Measurements from ENCODE around the genes MRPL51 and IFFO1.

DNA sequence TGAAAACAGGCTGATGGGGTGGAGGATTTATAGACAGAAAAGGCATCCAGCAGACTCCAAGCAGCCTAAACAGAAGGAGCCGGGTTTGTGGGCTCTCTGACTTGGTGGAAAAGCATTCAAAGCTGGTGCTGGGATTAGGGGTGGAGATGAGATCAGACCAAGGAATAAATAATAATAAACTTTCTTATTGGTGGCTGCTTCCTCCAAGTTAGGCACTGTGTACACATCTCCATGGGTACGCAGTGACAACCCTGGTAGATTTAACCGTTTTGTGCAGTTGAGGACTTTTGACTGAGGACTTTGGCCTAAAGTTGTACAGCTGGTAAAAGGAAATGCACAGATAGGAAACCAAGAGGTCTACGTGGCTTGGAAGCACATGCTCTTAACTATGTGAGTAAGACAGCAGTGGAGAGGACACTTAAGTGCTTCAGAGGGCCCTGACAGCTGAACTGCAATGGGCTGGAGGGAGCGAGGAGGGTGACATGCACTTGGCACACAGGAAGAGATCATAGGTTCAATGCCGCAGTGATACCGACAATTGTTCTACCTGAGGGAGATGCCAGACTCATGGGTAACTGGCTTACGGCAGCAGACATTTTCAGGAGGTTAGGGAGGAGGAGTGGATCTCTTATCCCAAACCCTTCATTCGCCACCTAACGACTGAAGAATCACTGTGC lies 68.2 kb downstream of the NTF3 start:
- PRO-cap: no peak

DNA sequence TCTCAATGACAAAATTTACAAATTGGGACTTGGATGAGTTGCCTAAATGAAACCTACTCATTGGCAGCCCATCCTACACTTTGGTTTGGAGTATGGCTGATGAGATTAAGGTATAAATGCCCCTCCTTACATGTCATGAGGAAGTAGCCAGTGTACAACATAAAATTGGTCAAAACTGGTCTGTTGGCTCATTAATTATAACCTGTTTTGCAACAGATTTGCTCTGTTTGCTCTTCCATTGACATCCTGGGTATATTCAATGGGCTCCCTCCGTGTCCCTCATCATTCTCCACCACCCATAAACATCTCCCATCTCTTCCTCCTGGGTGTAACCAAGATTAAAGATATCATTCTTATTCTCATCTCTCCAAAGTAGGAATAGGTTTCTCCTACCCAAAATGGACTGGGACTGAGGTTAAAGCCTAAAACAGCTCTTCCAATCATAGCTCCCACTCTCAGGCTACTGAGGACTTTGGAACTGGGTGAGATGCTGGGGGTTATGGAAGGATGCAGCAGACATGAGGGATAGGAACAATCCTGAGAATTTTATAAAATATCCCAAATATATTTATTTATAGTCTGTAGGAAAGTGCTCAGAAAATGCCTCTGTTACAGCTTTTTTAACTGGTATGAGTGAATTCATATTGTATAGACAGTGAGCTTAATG lies 10.4 kb downstream of the ANO2 start:
- PRO-cap: no peak

- PRO-cap: no peak
These were observed 22.9 kb upstream of the ANO2 start for GRCh38 chr12:5967874-5968409.

GRCh38 chr12:5991806-5992240 lies 46.8 kb upstream of the ANO2 start:
- PRO-cap: no peak

GRCh38 chr12:6142668-6143126 lies 18.2 kb upstream of the VWF start:
- PRO-cap: no peak

- PRO-cap: unidirectional peak, minus-strand start at chr12:6155098
These were observed 30.5 kb upstream of the VWF start for GRCh38 chr12:6154876-6155439.

GRCh38 chr12:6183864-6184284 lies 16.3 kb upstream of the CD9 start:
- PRO-cap: no peak

- PRO-cap: bidirectional peak, plus-strand start at chr12:6194107, minus-strand start at chr12:6193993
These were observed 6.3 kb upstream of the CD9 start for GRCh38 chr12:6193874-6194284.

GRCh38 chr12:6233691-6234700 lies 33.8 kb downstream of the CD9 start:
- PRO-cap: no peak

DNA sequence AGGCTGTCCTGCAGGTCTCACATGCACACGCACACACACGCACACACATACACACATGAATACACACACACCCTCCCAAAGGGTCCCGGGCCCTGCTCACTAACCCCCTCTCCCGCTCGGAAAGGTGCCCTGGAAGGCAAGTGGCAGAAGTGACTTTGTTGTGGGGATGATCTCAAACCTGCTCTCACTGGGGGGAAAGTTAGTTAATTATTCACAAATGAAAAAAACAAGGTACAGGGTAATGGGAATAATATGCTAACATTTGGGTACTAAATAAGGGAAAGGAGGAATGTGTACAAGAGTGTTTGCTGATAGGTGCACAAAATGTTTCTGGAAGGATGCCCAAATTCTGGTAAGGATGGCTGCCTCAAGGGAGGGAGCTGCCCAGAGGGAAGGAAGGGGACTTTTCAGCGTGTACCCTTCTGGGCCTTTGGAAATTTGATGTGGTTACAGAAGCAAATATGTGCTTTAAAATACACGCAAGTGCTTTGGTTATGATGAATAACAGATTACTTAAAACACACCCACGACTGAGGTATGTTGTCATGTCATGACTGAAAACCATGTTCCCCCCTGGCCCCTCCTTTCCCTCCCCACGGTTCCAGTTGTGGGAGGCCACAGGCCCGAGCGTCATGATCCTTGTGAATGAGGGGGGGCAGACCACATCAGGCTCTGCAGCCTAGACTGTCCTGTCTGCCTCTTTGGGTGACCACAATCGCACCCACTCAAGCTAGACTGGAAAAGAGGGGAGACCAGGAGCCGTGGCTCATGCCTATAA lies 43.3 kb upstream of the PLEKHG6 start:
- PRO-cap: no peak

GRCh38 chr12:6332490-6332815 lies 9.4 kb downstream of the TNFRSF1A start:
- PRO-cap: no peak

DNA sequence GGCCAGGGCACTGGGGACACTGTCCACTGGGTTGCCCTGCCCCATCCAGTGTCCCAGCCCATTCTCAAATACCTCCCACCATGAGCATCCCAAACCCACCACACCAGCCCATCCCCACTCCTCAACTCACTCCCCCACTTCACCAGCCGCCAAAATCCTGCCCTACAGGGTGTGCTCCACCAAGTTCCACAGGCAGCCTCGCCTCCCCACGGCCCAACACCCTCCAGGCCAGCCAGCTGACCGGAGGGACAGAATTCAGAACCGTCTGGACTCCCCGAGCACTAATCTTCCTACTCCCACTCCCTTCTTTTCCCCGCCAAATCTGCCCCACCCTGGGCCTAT lies 773 bp downstream of the TNFRSF1A start:
- PRO-cap: no peak

DNA sequence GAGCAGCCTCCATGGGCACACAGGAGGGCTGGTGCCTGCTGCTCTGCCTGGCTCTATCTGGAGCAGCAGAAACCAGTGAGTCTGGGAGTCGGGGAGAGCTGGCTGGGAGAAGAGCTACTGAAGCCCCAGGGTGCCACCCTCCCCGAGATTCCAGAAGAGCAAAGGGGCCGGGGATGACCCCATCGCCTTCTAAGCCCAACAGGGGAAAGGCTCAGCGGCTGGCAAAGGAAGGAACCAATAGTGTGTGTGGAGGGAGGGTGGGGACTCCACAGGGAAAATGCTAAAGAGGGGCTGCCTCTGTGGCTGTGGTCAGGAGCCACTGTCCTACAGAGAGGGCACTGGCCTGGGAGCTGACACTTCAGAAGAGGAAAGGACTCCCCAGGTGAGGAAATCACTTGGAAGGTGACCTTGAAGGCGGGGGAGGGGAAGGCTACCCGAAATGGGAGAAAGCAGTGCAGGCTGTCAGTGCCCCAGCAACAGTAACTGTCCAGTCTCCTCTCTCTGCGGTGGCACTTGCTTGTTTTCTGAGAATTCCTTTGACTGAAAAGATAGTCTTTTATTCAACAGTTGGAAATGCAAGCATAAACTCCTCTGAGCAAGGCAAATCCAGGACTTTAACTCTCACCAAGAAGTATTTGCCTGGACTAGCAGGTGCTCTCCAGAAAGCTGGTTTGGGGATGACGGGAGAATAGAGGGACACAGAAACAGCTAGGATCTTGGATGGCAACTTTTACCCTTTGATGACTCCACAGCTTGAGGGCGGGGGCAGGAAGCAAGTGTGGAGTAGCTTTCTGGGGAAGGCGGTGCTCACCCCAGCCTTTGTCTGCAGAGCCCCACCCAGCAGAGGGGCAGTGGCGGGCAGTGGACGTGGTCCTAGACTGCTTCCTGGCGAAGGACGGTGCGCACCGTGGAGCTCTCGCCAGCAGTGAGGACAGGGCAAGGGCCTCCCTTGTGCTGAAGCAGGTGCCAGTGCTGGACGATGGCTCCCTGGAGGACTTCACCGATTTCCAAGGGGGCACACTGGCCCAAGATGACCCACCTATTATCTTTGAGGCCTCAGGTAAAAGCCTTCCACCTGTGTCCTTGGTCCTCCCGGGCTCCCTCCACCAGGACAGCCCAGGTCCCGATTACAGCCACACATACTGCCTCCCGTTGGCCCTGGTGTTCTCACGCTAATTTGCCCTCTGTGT lies 791 bp downstream of the TAPBPL start:
- PRO-cap: no peak

GRCh38 chr12:6493131-6493503 lies at the start of gene MRPL51:
TSS of gene MRPL51 (minus strand) at chr12:6493262.
- PRO-cap: bidirectional peak, plus-strand start at chr12:6493380, minus-strand start at chr12:6493221

DNA sequence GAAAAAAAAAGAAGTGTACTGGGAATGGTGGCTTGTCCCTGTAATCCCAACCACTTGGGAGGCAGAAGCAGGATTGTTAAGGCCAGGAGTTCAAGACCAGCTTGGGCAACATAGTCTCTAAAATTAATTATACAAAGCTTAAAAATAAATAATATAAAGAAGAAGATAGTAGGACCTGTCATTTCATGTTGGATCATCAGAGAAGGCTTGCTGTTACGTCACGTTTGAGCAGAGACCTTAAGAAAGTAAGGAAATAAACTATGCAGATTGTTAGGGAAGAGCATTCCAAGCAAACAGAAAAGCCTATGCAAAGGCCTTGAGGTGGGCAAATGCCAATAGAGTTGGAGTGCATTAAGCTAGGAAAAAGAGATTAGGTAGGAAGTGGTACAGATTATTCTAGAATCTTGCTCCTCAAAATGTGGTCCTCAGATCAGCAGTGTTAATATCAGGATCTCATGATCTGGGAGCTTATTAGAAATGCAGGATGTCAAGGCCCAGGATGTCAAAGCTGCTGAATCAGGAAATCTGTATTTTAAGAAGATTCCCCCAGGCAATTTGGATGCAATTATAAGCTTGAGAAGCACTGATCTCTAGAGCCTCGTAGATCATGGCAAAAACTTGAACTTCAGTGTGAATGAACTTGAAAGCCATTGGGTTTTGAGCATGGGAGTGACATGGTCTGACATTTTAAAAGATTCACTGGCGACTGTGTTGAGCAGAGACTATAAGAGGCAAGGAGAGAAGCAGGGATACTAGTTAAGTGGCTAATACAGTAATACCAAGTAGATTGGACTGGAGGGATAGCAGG lies 6.4 kb downstream of the NCAPD2 start:
- PRO-cap: no peak

DNA sequence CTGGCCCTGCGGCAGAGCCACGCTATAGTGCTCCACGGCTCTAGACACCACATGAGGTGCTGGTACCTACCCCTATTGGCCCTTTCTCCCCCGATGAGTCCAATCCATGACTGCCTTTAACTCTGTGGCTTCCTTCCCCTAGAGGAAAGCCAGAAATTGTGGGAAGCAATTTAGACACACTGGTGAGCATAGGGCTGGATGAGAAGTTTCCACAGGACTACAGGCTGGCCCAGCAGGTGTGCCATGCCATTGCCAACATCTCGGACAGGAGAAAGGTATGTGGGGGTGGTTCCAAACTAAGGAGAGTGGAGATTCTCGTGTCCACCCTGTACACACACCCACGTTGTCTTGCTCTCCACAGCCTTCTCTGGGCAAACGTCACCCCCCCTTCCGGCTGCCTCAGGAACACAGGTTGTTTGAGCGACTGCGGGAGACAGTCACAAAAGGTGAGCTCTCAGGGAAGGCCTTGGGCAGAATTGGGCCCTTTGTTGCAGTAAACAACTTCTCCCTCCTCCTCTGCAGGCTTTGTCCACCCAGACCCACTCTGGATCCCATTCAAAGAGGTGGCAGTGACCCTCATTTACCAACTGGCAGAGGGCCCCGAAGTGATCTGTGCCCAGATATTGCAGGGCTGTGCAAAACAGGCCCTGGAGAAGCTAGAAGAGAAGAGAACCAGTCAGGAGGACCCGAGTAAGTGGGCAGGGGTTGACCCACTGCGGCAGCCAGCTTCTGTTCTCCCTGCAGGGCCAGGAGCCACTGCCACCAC lies 8.2 kb upstream of the GAPDH start:
- PRO-cap: no peak

GRCh38 chr12:6533194-6533663 lies 1.1 kb upstream of the GAPDH start:
- PRO-cap: bidirectional peak, plus-strand start at chr12:6533578, minus-strand start at chr12:6533531

- PRO-cap: bidirectional peak, plus-strand start at chr12:6556219, minus-strand start at chr12:6556042
These were observed at the start of gene IFFO1 for GRCh38 chr12:6555206-6556127. TSS of gene IFFO1 (minus strand) at chr12:6556042.

- PRO-cap: no peak
These were observed 705 bp downstream of the NOP2 start for GRCh38 chr12:6567469-6567702.

DNA sequence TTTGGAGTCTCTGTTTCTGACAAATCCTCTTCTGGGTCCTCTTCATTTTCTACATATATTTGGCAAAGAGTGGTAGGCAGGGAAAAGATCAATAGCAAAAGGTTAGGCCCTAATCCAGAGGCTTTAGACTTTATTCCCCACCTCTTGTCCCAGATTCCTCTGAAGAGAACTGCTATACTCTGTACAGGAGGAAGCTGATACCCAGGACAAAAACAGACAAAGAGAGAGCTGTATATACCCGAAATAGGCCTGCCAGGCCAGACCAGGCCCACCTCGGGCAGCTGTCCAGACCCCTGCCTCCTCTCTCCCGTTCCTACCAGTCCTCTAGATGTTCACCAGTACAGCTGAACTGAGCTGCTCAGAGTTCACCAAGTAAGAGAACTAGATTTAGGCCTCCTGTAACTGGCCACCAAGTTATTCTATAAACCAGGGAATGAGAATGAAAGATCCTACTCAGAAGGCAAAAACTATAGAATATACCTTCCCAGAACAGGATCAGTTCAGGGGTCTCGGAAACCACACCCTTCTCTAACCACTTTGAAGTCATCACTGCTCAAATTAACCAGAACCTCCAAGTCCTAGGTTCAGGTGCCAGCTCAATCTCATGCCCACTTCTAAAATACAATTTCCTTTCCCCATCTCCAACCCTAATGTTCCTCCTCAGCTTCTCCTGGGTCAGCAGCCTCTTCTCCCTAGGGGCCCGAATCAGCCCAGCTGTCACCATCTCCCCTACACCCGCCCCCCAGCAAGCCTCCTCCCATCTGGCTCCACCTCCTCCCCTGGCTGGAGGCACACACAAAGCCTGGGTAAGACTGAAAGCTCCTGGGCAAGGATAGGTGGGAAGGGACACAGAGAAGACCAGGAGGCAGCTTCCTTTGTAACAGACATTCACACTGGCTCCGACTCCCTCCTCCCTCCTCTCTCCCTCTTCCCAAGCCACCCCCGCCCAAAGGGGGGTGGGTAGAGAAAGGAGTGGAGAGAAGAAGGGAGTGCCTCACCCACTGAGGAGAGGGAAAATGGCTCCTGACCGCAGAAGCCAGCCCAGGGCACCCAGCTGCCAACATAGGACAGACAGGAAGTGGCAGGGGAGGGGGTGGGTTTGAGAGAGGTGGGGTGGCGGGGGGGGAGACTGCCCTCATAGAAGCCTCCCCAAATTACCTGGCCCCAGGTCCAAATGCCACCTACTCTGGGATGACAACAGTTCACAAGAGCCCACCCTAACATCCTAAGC lies 4.3 kb downstream of the CHD4 start:
- PRO-cap: no peak